Colon Carcinoma Metastatic in the Brain (tissue), 2 donors: ENCODE data around the genes ARID3C, VCP, STOML2 and CCDC107.

- PRO-cap, 2 experiments: no peak in any of the 2 experiments
Measured at GRCh38 chr9:34377425-34377900, 765 bp upstream of the MYORG start.

- PRO-cap, 2 experiments: no peak in any of the 2 experiments
Measured at GRCh38 chr9:34438674-34439069, 19.7 kb downstream of the FAM219A start.

DNA sequence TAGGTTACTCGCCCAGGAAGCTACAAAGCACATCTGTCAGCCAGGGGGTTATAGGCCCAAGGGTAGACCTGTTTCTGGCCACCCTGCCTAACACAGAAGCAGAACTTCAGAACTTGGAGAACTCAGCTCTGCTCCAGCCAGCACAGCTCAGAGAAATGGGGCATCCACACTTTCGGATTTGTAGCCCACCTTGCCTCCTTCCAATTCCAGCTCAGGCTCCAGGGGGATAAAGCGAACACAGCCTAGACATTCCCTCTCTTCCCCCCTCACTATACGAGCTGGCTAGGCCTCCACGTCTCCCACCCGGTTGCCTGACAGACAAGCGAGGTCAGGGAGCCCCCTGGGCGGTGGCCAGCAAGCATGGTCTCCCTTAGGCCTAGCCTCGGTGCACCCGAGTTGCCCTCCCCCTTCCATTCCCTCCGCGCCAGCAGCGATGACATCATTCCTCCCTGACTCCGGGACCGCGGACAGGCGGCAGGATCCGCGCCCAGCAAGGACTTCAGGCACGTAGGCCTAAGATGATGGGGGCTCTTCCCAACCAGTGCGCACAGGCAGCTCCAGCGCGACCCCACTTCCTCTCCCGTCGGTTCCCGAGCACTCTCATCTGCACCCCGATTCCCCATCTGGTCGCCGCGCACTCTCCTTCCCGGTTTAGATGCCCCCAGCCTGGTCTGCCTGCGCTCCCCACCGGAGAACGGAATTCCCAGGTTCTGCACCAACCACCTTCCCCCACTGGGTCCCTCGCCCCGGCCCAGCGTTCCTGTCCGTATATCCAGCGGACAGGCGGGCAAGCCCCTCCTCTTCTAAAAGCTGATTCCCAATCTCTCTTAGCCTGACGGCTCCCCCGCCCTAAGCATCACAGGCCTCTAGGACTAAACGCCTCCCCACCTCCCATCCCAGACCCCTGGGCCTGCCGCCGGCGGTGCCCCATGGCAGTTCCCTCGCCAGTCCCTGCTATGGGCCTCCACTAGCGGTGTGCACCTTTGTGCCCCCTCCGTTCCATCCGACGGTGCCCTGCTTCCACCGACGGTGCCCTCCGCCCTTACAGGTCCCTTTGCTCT, 1.1 kb downstream of the FAM219A start:
- PRO-cap, 2 experiments: no peak in any of the 2 experiments

- PRO-cap, 2 experiments: peak in 1 of 2 experiments; most common minus-strand start chr9:34629039 (in 1)
Measured at GRCh38 chr9:34628813-34629154, at the start of gene ARID3C. ARID3C (minus strand) TSS chr9:34629066.

- PRO-cap, 2 experiments: no peak in any of the 2 experiments
Measured at GRCh38 chr9:34701986-34702558, 7.9 kb downstream of the CCL21 start.

- PRO-cap, 2 experiments: no peak in any of the 2 experiments
Measured at GRCh38 chr9:34989858-34990855, 612 bp downstream of the DNAJB5 start.

DNA sequence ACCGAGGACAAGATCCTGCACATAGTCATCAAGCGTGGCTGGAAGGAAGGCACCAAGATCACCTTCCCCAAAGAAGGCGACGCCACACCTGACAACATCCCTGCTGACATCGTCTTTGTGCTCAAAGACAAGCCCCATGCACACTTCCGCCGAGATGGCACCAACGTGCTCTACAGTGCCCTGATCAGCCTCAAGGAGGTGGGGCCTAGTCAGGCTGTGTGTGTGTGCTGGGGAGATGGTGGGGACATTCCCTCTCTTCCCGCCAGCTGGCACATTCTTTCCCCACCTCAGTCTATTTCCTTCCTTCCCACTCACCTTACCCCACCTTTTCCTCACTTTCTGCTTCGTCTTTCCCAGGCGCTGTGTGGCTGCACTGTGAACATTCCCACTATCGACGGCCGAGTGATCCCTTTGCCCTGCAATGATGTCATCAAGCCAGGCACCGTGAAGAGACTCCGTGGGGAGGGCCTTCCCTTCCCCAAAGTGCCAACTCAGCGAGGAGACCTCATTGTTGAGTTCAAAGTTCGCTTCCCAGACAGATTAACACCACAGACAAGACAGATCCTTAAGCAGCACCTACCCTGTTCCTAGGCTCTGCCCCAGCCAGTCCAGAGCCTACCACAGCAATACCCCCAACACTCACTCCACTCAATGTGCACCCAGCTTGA, 7.3 kb downstream of the DNAJB5 start:
- PRO-cap, 2 experiments: peak in 1 of 2 experiments; most common plus-strand start position 543 of the sequence (in 1)

- PRO-cap, 2 experiments: no peak in any of the 2 experiments
Measured at GRCh38 chr9:35070669-35071159, 1.7 kb downstream of the VCP start.

DNA sequence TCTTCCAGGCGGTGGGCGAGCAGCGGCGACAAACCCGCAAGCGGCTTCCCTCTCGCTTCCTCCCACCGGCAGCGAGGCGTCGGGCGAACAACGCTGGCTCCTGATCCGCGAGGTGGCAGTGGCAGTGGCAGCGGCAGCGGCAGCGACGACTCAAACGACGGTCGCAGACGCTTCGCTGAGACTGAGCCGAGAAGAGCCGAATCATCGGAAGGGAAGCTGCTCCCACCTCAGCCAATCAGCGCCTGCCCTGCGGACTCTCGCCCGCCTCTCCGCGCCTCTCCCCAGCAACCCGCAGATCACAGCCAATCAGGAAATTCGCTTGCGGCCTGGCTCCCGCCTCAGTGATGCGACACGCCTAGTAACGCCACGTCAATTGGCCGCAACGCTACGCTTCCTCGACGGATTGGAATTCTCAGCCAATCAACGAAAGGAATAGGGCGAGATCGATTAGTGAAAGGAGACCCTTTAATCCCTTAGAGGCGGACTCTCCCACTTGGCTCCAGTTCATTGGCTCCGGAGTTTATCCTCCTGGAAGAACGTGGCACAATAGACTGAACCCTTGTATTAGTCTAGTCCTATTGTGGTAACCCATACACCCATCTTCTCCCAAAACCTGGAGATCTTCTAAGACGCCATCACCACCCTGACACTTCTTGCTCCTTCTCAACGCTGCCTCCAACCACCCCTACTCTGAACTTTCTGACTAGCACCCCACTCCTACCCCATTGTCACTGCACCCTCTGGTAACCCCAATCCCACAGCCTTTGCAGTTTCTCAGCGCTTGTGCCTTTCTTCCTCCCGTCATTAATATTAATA, at the start of gene VCP:
Gene VCP (minus strand): TSS at position 183 of the 816 bp plus-strand sequence.
- PRO-cap, 2 experiments: peak in 2 of 2 experiments; most common plus-strand start position 567 of the sequence (in 1); most common minus-strand start position 156 of the sequence (in 1)

DNA sequence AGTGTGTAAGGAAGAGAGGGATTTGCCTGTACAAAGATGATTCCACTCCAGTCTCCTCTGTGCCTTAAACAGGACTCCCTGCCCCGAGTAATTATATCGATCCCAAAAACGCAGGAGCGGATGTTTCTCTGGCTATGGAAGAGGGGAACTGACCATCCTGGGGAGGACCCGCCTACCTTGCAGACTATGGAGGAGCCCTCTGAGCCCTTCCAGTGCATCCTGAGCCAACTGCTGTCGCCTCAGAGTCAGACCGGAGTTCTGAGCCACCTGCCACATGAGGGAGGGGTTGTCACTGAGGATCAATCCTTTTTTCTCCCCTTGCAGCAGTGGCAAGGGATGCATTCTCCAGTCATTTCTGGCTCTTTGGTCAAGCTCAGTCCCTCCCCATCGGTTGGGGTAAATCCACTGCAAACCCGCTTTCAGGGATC, 753 bp downstream of the FANCG start:
- PRO-cap, 2 experiments: no peak in any of the 2 experiments

DNA sequence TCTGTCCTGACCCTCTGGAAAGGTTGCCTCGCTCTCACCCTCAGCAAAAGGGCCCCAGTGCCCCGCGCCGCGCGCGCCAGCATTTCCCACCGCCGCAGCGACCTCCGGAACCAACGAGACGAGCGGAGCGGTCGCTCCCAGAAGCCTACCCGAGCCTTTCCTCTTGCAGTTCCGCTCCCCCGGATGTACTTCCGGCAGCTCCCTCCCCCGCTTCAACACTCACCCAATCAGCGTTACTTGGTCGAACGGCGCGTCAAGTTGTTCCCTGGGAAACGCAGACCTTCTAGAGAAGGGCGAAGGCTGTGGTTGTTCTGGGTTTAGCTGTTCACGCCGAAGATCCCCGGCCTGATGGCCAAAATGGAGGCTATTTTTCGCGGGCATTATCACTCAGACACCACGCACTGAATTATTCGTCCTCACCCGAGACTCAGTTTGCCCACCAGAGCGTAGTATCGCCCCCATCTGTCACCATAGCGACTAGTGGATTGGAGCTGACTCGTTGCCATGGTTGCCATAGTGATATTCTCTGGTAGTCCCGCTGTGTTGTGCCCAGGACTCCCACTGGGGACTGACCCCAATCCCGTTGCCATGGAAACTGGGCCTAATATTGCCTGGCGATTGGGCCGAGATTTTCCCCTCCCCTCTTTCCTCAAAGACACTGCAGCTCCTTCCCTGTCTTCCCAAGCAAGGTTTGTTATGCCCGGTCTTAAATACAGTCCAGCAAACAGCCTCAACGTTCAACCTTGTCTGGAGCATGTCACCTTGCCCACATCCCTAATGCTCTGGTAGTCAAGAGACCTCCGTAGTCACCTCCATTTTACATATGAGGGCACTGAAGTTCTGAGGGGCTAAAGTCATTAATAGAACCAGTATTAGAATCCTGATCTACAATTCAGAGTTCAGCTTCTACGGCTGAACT, at the start of gene STOML2:
Gene STOML2 (minus strand): TSS at position 120 of the 919 bp plus-strand sequence.
- PRO-cap, 2 experiments: peak in 2 of 2 experiments; most common plus-strand start position 286 of the sequence (in 2); most common minus-strand start position 115 of the sequence (in 2)

DNA sequence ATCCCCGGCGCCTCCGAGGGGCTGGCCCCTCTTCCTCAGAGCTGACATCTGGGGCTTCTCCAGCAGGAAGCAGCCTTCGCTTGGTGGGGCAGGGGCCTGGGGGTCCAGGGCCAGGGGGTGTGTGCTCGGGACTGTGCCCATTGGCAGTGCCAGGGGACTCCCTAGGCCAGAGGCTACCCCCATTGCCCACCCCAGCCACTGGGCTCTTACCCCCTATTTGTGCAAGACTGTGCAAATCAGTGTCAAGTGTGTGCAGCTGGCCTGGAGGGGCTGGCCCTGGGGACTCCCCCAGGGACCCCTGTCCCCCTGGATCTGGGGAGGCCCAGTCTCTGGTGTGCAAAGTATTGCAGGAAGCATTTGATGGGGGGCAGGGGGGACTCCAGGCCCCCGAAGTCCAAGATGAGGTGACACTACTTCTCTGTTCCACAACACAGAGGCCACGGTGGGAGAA, 4.6 kb upstream of the STOML2 start:
- PRO-cap, 2 experiments: no peak in any of the 2 experiments

GRCh38 chr9:35236510-35237246, 74.9 kb downstream of the UNC13B start:
- PRO-cap, 2 experiments: no peak in any of the 2 experiments

DNA sequence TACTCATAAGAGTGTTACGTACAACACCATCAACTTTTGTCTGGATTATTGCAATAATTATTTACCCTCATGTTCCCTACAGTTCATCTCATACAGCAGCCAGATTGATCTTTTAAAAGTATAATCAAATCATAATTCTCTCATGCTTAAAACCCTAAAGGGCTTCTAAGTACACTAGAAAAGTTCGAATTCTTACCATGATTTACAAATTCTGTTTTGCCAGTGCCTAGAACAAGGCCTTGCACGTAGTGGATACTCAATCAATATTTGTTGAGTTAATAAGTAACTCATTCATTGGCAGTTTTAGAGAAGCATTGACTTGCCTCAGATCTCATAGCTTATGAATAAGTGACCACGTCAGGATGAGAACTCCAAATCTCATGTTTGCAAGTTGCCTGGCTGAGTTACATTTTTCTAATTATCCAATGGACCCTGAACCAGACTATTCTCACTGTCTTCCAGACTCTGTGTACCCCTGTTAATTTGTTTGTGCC, 96.1 kb downstream of the UNC13B start:
- PRO-cap, 2 experiments: no peak in any of the 2 experiments

DNA sequence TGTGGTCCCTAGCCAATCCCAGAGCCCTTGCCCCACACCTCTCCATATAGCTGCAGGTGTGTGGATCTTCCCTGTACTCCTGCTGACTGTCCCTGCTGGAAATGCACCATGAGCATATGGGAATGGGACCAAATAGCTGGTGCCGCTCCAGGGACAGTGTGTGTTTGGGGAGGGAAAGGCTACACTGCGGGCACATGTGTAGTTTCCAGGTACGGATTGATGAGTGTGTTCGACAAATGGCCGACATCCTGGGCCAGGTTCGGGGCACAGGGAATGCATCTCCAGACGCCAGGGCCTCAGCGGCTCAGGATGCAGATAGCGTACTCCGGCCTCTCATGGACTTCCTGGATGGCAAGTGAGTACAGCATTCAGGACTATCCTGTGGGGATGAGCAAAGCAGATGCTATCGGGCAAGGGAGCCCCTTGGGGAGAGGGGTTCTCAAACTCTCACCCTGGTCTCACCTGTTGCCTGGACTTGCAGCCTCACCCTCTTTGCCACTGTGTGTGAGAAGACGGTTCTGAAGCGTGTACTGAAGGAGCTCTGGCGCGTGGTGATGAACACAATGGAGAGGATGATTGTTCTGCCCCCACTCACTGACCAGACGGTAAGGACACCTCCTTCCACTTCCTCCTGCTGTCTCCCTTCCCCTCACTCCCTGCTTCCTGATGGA, 91.1 kb upstream of the RUSC2 start:
- PRO-cap, 2 experiments: no peak in any of the 2 experiments

DNA sequence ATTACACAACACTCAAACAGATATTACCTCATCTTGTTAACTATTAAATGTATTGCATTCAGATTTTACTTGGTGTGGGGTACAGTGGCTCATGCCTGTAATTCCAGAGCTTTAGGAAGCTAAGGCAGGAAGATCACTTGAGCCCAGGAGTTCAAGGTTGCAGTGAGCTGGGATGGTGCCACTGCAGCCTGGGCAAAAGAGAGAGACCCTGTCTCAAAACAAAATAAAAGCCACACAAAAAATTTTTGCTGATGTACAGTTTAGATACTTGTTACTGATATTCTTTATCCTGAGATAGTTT, 36.6 kb downstream of the RUSC2 start:
- PRO-cap, 2 experiments: no peak in any of the 2 experiments

DNA sequence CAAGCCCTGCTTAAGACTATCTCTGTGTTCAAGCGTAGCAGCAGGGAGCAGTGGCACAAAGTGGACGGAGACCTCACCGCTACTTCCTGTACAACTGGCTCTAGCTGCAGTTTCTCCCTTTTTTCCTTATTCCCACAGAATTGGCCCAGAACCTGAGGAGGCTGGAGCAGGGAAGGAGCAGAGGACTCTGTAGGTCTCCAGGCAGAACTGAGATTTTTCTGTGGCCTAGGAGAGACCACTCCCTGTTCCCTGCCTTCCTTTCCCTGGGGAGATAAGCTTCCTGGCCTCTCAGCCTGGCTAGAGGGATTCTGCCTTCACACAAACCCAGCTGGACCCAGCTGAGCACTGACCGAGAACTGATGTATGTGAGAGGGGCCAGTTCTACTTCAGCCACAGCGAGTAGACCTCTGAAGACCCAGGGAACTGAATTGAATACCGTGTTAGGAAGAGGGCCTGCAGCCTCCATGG, 25.8 kb downstream of the FAM166B start:
- PRO-cap, 2 experiments: no peak in any of the 2 experiments

- PRO-cap, 2 experiments: no peak in any of the 2 experiments
Measured at GRCh38 chr9:35561713-35562596, 1.7 kb downstream of the FAM166B start.

GRCh38 chr9:35603917-35604103, 1.3 kb upstream of the TESK1 start:
- PRO-cap, 2 experiments: peak in 2 of 2 experiments; most common minus-strand start chr9:35604044 (in 1)

DNA sequence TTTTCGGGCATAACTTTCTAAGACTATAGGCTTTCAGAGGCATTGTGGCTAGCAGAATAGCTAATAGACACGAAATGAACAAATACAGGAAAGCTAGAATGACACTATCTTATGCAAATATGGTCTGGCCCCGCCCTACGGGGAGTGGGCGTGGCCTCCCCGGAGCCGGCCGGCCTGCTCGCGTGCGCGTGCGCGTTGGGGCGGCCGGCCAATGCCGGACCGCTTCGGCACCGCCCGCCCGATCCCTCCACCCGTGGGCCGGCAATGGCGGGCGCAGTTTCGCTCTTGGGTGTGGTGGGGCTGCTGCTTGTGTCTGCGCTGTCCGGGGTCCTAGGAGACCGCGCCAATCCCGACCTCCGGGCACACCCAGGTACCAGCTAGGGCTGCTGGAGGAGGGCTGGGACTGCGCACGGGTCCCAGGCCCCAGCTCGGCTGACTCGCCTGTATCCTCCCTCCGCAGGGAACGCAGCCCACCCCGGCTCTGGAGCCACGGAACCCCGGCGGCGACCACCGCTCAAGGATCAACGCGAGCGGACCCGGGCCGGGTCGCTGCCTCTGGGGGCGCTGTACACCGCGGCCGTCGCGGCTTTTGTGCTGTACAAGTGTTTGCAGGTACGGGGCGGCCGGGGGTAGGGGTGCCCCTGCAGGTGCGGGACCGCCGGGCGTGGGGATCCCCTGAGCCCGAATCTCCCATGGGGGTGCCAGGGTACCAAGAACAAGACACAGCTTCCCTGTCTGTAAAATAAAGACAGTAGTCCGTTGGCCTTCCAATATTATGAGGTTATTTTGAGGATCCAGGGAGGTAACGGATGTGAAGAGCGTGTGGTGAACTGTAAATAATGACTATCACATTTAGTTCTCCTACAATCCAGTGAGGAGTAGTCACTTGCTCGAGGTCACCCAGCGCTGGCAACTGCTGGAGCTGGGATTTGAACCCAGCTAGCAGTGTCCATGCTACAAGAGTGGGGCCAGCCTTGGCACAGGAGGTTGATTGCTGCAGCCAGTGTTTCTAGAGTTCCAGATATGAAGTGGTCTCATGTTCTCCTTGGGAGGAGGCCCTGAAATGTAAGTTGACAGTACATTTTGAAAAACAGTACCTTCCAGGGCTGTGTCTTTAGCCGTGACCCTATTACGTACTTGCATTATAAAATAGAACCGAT, at the start of gene CCDC107:
Gene CCDC107 (plus strand): TSS at position 177 of the 1,160 bp plus-strand sequence.
- PRO-cap, 2 experiments: peak in 2 of 2 experiments; most common plus-strand start position 276 of the sequence (in 2)